ENCODE data around the gene CUBN.

DNA sequence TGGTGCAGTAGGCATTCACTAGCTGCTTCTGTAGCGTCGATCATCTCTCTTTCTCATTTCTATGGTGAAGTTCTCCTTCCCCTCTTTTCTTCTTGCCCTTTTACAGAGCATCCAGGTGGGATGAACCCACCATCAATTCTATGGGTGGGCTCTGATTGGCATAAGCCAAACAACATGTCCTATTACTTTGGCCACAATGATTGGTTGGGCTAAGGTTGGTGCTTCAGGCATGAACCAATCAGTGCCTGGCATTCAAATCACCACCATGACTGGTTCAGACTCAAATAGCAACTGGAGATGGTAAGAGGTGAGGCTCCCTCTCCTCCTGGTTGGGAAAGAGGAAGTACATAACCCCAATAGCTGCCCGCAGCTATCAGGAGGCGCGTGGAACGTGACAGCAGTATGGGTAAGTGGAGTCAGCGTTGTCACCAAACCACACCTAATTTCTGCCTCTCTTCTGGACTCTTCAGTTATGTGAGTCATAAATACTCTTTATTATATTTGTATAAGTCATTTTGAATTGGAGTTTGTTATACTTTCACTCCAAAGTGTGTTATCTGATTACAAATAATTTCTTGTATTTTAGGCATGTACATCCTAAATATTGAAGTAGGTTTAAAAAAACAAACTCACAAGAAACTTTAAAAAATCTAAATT is 17.9 kb upstream of the ITGA8 start:
- PRO-cap: no peak

DNA sequence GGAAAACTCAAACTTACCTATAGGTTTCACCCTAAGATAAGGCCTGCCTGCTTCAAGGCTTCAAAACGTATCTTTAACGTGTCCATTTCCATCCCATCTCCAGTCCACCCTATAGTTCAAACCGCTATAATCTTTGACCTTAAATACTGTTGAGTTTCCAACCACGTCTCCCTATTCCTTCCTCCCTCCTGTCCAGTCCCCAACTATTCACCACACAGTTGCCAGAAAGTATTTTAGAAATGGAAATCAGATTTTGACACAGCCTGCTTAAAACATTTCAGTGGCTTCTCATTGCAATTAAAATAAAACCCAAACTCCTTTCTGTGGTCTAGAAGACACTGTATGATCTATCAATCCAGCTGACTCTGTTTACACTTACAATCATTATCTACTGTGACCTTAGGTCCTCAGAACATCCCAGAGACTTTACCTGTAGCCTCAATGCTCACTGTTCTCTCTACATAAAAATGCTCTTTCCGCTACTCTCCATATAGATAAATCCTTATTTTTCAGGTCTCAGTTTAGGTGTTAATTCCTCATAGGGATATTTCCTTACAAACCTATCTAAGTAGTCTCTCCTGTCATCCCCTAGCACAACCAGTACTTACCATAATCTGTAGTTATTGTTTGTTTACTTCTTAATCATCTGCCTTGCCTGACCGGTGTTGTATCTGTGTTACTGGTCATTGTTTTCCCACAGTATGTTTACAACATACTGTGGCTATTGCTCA is 8.6 kb downstream of the MINDY3 start:
- PRO-cap: no peak

GRCh38 chr10:15856765-15857604 is 3.3 kb downstream of the MINDY3 start:
- PRO-cap: no peak

- PRO-cap: no peak
These were observed 10.9 kb upstream of the RSU1 start for GRCh38 chr10:16828059-16828535.

DNA sequence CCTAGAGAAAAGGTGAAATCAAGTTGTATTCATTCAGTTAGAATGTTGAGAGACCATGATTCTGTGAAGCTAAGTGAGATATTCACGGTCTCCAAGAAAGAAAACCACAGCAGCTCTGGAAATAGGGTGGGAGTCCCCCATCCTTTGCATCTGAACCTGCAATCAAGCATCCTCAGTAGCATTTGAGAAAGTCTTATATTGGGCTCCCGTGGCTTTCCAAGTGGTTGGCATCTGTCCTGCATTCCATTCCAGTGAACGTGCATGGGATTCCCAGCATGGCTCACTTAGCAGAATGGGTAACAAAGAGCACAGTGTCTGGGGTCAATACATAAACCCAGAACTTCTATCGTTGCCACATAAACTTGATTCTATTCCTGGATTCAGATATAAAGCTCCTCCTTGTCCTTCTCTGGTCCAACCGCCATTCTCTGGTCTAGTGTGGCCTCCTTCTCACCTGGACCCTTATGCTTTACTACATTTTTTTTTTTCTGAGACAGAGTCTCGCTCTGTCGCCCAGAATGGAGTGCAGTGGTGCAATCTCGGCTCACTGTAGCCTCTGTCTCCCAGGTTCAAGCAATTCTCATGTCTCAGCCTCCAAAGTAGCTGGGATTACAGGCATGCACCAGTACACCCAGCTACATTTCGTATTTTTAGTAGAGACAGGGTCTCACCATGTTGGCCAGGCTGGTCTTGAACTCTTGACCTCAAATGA is 148.9 kb upstream of the RSU1 start:
- PRO-cap: no peak

DNA sequence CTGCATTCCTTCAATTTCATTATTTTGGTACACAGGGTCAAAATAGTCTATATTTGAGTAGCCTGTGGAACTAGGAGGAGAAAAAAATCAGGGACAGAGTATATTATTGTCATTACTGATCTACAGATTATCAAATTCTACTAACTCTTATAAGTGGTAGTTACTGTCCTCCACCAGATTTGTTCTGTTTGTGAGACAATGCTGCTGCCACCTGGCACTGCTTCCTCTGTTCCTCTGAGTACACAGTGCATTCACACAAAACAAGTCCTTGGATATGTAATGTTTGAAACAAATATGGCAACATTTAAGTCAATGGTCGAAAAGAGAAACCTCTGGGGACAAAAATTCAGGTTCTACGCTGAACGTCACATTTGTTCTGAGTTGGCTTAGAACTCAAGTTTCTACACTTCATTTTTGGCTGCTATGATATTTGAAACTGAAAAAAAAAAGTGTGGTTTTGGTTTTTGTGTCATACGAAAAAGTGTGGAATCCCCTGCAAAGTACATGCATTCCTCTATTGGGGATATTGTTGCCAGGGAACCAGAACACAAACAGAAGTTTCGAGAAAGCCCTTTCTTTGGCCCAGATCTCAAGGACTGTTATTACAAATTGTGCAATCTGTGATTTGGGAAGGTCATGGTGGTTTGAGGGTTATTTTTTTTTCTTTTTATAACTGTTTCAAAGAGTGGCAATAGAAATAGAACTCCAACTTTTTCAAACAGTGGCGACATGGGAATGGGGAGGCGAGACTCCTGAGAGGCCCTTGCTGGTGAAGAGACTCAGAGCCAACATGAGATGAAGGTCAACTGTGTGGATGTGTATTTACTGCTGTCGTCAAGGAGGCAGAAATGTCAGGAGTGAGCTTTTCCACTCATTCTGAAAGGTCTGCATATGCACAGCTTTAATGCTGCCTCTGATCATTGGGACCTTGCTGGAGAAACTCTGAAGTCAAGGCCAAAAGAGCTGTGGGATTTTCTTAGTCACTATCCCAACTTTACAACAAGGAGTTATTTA is 127.5 kb downstream of the CUBN start:
- PRO-cap: no peak

- PRO-cap: no peak
These were observed 105.6 kb downstream of the CUBN start for GRCh38 chr10:17023772-17024617.

DNA sequence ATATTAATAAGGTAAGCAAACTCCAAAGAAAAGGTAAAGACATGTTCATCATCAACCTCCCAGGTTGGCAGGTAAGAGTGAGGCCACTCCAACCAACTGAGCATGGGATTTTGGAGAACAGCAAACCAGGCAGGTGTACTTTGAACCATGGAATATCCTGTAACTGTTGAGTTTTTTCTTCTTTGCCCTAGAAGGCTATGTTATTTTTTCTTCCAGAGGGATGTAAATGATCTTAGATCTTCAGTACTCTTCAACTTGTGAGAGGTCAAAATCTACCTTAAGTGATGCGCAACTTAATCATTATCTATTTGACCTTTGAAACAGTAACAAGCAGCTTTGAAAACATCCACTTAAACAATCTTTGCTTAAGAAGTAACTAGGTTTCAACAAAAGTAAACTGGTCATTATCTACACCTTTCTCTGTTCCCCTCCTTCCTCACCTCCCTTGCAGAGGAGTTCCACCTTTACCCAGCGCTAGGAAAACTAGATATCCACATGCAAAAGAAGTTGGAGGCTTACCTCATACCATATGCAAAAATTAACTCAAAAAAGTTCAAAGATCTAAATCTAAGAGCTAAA is at the start of gene CUBN:
TSS of gene CUBN (minus strand) at position 98 of the 579 bp plus-strand sequence.
- PRO-cap: no peak

GRCh38 chr10:17234937-17235985 is 7.2 kb downstream of the VIM start:
- PRO-cap: no peak

GRCh38 chr10:17506282-17506954 is 52.0 kb upstream of the ST8SIA6 start:
- PRO-cap: no peak

GRCh38 chr10:17673284-17674125 is 29.6 kb downstream of the STAM start:
- PRO-cap: no peak

DNA sequence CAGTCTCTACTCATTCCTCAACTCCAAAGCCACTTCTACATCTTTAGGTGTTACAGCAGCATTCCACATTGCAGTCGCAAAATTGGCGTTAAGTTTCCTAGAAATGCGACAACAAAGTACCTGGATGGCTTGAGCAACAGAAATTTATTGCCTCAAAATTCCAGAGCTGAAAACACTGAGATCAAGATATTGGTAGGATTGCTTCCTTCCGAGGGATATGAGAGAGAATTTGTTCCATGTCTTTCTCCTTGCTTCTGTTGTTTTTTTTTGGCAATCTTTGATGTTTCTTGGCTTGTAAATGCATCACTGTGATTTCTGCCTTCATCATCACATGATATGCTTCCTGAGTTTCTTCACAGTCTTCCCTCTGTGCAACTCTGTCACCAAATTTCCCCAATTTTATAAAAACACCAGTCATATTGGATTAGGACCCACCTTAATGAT is 14.6 kb downstream of the TMEM236 start:
- PRO-cap: no peak

- PRO-cap: no peak
These were observed 5.9 kb downstream of the MRC1 start for GRCh38 chr10:17814822-17815593.

GRCh38 chr10:18445673-18446559 is 205.5 kb downstream of the NSUN6 start:
- PRO-cap: no peak

DNA sequence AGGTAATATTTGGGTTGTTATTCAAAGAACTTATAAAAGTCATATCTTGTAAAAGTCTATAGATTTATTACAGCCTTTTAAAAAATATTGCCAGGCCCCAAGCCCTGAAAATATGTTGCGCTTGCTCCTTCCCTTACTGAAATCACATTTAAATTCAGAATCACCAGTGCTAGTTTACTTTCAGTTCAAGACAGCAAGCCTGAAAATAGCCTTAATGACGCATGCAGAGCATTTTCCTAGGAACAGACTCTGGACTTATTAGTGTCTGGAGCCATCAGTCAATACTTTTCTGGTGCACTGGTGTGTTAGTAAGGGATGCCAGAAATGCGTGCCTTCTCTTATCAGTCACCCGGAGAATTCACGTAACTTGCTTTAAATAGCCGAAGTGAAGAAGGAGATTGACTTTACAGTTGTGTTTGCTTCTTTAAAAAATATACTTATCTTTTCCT is 178.0 kb downstream of the NSUN6 start:
- PRO-cap: no peak

DNA sequence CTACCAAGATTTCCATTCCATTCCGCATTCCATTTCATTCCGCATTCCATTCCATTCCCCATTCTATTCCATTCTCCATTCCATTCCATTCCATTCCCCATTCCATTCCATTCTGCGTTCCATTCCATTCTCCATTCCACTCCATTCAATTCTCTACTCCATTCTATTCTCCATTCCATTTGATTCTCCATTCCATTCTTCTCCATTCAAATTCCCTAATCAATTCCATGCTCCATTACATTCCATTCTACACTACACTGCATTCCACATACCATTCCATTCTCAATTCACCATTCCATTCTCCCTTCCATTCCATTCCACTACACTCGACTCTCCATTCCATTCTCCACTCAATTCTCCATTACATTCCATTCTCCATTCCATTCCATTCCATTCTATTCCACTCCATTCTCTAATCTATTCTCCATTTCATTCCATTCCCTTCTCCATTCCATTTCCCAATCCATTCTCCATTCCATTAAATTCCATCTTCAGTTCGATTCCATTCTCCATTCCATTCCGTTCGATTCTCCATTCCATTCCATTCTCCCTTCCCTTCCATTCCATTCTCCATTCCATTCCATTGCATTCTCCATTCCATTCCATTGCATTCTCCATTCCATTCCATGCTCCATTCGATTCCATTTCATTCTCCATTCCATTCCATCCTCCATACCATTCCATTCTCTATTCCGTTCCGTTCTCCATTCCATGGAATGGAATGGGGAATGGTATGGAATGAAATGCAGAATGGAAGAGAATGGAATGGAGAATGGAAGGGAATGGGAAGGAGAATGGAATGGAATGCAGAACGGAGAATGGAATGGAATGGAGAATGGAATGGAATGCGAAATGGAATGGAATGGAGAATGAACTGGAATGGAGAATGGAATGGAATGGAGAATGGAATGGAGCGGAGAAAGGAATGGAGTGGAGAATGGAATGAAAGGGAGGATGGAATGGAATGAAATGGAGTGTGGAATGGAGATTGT is 98.5 kb downstream of the NSUN6 start:
- PRO-cap: no peak

- PRO-cap: no peak
These were observed 86.2 kb downstream of the NSUN6 start for GRCh38 chr10:18564871-18565853.

DNA sequence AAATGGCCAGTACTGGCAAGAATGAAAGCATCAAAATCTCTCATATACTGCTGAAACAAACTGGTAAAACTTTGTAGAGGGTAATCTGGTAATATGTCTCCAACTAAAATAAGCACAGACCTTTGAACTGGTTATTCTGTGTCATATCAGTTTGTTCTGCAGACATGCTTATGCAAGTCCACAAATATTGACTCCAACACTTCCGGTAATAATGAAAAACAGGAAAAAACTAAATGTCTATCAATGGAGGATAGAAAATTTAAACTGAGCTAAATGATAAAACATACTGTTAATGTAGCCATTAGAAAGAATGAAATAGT is 13.9 kb downstream of the NSUN6 start:
- PRO-cap: no peak

DNA sequence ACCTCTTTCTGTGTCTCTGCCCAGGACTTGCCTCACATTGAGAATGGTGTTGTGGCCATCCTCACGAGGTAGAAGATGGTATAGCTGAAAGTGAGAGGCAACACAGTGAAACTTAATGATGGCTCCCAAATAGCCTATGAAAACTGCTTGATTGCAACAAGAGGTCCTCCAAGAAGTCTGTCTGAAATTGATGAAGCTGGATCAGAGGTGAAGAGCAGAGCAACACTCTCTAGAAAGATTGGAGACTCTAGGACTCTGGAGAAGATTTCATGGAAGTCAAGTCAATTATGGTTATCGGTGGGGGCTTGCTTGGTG is 78.2 kb downstream of the ARL5B start:
- PRO-cap: no peak

GRCh38 chr10:19817101-19817339 is 788 bp downstream of the PLXDC2 start:
- PRO-cap: no peak